ENCODE results near the gene GSTA1.

- RRBS = no CpG with 5 or more reads among the region's 3 CpGs
Observed at GRCh38 chr6:52609973-52610362, 33.1 kb upstream of the TRAM2 start.

DNA sequence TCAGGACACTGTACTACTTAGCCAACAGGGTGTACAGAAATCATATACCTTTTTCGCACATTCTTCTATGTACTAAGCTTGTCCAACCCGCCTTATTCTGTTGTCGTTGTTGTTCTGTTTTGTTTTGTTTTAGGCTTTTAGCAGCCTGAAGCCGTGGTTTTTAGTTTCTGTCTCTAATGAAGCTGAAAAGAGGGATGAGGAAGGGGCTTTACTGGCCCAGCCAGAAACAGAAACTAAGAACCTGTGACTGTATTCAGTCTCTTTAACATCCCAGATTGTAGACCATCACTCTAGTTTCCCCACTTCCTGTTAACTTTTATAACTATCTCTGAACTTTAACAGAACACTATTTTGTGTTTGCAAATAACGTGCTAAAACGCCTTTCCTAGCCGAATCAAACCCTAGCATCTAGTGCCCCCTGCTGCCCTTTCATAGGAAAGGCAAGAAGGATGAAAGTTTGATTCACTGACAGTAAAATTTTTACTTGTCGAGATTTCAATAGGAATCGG is 7.4 kb upstream of the TMEM14A start:
- RRBS = no CpG with 5 or more reads among the region's 9 CpGs

- RRBS = no CpG with 5 or more reads among the region's 5 CpGs
Observed at GRCh38 chr6:52672426-52672734, 1.5 kb downstream of the TMEM14A start.

- RRBS = no CpG with 5 or more reads among the region's 4 CpGs
Observed at GRCh38 chr6:52803574-52803989, at the start of gene GSTA1. Gene GSTA1, minus strand, starts transcription at chr6:52803816.

GRCh38 chr6:53056120-53056757 is 5.4 kb downstream of the CILK1 start:
- RRBS = no CpG with 5 or more reads among the region's 6 CpGs

GRCh38 chr6:53432263-53433217 is 83.8 kb upstream of the ELOVL5 start:
- RRBS = no CpG with 5 or more reads among the region's 8 CpGs

DNA sequence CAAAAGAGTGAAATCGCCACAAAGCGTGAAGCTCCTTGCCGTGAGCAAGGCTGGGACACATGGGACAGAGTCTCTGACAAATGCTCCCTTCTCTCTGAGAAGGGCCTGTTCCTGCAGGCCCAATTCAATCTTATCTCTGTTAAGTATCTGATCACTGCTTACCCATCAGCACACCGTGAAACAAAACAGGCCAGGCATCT is 79.3 kb downstream of the GCLC start:
- RRBS = no CpG with 5 or more reads among the region's 4 CpGs

DNA sequence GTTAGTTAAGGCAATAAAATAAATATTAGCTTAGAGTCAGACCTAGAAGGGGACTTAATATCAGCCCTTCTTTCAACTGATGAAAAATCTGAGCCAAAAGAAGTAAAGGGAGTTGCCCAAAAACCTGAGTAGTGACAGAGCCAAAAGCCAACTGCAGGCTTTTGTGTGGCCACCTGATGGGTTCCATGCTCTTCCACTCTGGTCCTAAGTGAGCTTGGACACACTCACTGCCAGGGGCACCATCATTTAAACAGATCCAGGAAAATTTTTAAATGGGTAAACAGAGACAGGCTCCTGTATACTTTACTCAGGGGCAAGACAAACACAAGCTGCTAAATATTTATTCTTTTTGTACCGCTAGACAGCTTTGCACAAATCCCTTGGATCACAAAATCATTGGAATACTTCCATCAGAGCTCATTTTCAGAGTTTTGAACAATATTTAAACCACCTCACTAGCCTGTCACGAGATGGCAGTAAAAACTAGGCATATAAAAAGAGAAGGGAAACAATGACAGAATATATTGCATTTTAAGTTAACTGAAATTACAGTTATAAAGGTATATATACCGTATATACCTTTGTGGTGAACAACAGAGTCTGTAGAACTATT is 31.4 kb downstream of the GCLC start:
- RRBS = no CpG with 5 or more reads among the region's 3 CpGs

GRCh38 chr6:53532099-53532827 is 12.6 kb downstream of the GCLC start:
- RRBS = no CpG with 5 or more reads among the region's 7 CpGs

GRCh38 chr6:53614665-53615196 is 50.8 kb downstream of the KLHL31 start:
- RRBS = no CpG with 5 or more reads among the region's 2 CpGs

- RRBS = no CpG with 5 or more reads among the region's 5 CpGs
Observed at GRCh38 chr6:53616845-53617446, 48.6 kb downstream of the KLHL31 start.

DNA sequence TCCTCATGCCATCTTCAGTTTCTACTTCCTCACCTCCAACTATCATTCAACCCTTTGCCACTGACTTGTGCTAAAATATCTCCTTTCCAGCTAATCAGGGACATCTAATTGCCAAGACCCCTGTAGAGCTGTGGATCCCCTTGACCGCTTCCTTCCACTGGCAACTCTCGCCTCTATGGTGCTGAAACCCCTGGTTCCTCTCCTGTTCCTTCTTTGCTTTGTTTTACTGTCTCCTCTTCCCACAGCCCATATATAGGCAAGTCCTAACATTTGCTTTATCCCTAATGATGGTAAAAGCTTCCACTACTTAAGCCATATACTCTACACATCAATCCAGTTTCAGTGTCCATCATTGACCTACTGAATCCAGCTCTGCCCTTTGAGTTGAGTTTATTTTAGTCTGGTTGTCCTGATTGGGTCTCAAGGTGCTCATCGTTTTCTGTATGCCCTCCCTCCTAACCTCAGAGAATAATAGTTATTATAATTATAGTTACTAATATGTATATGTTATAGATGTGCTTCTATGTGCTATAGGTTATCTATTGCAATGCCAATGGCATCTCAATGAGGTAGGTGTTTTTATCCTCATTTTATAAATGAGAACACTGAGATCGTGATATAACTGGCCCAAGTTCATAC is 28.6 kb upstream of the LRRC1 start:
- RRBS = no CpG with 5 or more reads among the region's 4 CpGs

GRCh38 chr6:53795562-53796627 is 1.1 kb downstream of the LRRC1 start:
- RRBS = 3% methylated on average over 24 of the region's 55 CpGs

- RRBS = no CpG with 5 or more reads among the region's 17 CpGs
Observed at GRCh38 chr6:53922472-53923220, 127.8 kb downstream of the LRRC1 start.

GRCh38 chr6:56311144-56311533 is 63.8 kb upstream of the COL21A1 start:
- RRBS = no CpG with 5 or more reads among the region's 3 CpGs

- RRBS = no CpG with 5 or more reads among the region's 3 CpGs
Observed at GRCh38 chr6:56370504-56371472, 123.4 kb upstream of the COL21A1 start.

- RRBS = no CpG with 5 or more reads among the region's 3 CpGs
Observed at GRCh38 chr6:56508348-56508895, 261.0 kb upstream of the COL21A1 start.

- RRBS = no CpG with 5 or more reads among the region's 2 CpGs
Observed at GRCh38 chr6:56624417-56624719, 330.3 kb downstream of the DST start.

DNA sequence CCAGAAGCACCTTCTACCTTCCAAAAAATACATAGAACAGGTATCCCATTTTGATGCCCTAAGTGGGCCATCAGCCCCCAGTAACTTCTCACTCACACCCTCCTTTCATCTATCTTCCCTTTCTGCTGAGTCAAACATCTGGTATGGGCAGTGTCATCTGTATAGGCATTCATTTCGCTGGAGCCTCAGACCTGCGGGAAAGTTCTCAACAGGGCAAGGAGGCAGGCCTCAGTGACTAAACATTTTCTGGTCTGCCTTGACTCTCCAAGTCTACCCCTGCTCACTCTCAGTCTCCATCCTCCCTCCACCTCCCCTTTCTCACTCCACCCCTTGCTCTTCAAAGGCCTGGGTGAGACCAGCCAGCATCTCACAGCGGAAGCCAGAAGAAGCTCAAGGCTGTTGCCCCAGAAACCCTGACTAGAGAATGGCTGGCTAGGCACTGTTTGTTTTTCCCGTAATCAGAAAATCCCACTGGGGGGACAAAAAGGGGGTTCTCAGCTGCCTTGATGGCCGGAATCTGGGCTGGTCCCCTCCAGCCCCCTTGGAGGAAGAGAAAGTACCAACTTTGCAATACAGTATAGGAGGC is 104.7 kb downstream of the DST start:
- RRBS = no CpG with 5 or more reads among the region's 5 CpGs

- RRBS = no CpG with 5 or more reads among the region's 4 CpGs
Observed at GRCh38 chr6:57171030-57171631, 995 bp upstream of the BAG2 start.

Data from epithelial cell of esophagus (primary cell).